NB4 (cell line): ENCODE results near the gene BCAS1.

DNA sequence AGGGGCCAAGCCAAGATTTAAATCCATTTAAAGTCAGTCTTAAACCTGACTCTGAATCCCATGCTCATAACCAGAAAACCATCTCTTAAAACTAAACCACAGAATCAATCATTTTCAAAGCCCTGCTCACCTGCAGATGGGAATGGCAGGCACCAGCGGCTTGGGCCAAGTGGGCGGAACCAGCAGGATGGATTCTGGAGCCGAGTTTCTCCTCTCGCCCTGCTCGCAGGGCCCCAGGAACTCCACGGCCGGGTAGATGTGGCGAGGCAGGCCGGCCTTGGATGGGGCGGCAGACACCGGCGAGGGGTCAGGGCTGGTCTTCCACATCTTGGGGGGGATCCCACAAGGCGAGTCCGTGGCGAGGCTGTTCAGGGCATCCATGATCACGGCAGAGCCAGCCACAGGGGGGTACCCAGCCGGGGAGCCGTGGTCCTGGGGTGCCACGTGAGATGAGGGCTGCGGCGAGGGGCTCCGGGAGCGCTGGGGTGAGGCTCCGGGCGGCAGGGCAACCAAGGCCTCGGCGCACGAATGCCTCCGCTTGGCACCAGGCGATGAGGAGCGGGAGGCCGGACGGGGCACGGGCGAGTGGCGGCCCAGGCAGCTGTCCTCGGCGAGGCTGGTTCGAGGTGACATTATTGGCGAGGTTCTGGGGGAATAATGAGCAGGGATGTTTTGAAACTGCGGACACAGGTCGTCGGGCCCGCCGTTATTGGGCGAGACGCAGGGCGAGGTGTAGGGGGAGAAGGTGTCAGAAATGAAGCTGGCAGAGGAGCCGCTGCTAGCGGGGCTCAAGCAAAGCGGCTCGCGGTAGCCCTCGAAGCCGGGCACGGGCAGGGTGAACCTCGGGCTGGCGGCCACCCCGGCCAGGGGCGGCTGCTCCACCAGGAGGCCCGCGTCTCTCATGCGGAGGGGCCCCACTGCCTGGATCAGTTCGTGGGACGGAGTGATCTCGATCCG lies 19.3 kb downstream of the NFATC2 start:
- RRBS: 97% methylated on average over 11 of the region's 67 CpGs

- RRBS: no CpG with 5 or more reads among the region's 24 CpGs
Measured at GRCh38 chr20:51525549-51526591, 16.6 kb downstream of the NFATC2 start.

GRCh38 chr20:52975889-52976127 lies 3.6 kb downstream of the TSHZ2 start:
- RRBS: no CpG with 5 or more reads among the region's 3 CpGs

DNA sequence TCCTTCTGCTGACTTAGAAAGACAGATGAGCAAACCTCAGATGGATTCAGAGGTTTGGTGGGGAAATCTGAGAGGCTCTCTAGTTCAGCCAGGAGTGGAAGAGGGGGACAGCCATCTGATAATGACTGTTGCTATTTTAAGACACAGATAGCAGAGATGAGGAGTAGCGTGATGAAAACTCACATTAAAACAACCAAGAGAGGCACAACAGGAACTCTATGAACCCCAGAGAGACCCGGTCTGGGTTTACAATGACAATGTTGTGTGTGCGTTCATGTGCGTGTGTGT lies 28.7 kb downstream of the TSHZ2 start:
- RRBS: no CpG with 5 or more reads among the region's 4 CpGs

- RRBS: no CpG with 5 or more reads among the region's 7 CpGs
Measured at GRCh38 chr20:53034446-53035429, 62.6 kb downstream of the TSHZ2 start.

DNA sequence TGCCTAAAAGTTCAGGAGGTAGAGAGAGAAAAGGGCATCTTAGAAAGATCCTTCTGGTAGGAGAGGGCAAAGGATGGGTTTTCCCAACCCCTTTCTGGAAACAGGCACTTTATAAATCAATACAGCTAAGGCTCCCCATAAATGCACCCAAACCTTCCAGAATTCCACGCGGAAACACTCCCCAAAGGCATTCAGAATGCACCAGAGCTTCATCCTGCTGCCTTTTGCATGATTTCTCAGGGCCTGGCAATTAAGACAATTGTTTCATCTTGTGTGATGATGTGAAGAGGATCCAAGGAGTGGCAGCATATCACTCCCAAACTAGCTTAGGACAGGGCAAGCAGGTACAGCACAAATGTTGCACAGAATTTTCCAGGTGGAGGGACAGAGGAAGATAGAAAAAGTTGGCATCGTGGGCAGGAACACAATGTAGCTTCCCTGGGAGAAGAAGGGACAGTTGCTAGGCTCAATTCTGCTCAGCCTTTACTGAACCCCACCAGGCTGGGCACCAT lies 275.4 kb downstream of the ZNF217 start:
- RRBS: no CpG with 5 or more reads among the region's 3 CpGs

GRCh38 chr20:53371906-53372615 lies 221.6 kb downstream of the ZNF217 start:
- RRBS: no CpG with 5 or more reads among the region's 12 CpGs

DNA sequence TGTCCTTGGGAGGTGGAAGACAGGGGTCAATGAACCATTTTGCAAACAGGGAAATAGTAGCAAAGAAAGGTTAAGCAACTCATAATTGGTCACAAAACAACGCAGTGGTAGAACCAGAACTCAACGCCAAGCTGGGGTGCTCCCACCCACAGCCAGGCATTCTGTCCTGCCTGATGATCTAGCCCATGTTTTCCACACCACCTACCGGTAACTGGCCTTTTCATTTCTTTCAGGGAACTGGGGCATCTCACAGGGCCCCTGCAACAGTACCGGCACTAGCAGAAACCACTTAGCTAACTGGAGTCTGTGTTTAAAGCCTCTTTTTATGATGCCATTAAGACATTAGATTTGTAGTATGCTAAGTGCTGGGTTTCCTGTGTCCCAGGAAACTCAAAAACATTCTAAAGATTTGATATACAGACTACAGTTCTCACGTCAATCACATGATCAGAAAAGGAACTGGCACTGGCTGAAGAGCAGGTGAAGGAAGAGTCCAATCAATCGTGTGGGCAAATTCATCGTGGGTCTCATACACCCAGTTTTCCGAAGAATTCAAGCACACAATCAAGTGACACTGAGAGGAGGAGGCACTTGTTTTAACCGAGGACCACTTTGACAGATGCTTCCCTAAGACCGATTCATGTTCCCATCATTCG lies 13.7 kb downstream of the ZNF217 start:
- RRBS: 4% methylated on average over 2 of the region's 11 CpGs

- RRBS: no CpG with 5 or more reads among the region's 10 CpGs
Measured at GRCh38 chr20:53592012-53592529, 1.6 kb downstream of the ZNF217 start.

DNA sequence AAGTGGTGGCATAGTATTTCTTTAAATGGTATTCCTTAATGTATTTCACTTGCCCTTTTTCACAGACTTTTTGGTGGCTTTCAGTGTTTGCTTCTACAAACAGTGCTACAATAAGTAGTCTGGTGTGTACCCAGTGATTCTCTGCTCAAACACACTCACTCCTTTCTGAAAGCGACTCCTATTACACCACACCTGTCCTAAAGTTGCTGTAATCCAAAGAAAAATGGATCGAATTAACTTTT lies 145.9 kb upstream of the ZNF217 start:
- RRBS: no CpG with 5 or more reads among the region's 2 CpGs

- RRBS: no CpG with 5 or more reads among the region's 2 CpGs
Measured at GRCh38 chr20:53767549-53768119, 174.0 kb upstream of the ZNF217 start.

DNA sequence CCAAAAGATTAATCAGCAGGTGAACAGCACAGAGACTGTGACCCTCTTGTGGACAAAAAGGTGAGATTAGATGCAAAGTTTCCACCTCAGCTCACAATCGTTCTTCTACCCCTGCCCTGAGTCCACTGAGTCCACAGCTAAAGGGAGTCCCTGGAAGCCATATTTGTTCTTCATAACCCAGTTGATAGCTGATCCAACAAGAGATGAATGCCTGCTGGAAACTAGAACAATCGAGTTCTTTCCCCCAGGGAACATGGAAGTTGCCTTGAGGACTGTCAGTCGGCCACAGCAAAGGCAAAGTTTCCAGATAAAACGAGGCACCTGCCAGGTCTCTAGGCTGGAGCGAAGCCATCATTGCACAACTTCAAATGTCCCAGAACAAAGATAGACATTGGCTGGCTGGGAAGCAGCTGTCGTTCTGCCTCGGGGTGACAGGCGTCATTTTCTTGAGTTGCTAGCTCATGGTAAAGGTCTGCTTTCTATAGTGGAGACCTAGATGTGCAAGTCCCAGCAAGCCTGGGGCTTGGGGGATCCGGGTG lies 184.3 kb upstream of the ZNF217 start:
- RRBS: no CpG with 5 or more reads among the region's 9 CpGs

DNA sequence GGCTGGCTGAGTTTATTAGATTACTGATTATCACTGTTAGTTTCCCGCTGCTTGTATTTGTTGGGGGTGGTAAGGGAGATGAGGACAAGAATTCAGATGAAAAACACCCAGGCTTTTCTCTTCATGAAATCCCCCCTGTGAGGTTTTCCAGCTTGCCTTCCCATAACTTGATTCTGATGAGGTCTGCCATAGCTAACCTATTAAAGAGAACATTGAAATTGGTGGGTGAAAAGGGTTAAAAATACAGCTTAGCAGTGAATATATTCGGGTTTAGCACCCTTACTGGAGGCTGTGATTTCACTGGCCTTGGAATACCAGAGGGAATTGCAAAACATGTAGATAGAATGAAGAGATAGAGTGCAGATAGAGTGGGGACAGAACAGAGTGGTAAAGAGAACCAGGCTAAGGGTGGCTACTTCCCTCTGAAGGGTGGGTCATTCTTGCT lies 203.8 kb downstream of the BCAS1 start:
- RRBS: no CpG with 5 or more reads among the region's 2 CpGs

- RRBS: no CpG with 5 or more reads among the region's 27 CpGs
Measured at GRCh38 chr20:53915302-53916510, 154.7 kb downstream of the BCAS1 start.

DNA sequence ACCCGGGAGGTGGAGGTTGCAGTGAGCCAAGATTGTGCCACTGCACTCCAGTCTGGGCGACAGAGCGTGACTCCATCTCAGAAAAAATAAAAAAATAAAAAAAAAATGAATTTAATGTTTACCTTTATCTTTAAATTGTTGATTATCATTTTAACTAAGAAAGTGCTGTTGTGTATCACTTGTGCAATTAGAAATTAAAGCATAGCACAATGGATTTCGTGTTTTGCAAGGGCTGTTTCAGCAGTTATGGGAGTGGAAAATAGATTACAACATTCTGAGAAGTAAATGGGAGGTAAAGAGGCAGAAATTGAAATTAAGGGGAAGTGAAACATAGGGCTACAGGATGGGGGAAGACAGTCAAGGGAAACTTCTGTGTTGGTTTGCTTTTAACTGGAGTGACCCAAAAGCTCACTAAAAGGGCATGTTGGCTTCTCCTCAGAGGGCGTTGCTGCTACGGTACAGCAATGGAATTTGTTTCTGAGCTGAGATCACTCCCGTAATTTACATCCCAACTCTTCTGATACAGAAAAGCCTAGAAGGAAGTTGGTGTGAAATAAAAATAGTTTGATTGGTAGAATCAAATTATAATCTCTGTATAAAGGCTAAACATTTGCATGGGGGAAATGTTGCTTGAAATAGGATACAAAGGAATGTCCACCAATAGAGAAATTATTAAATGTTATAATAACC lies 147.5 kb downstream of the BCAS1 start:
- RRBS: no CpG with 5 or more reads among the region's 7 CpGs

- RRBS: no CpG with 5 or more reads among the region's 5 CpGs
Measured at GRCh38 chr20:53939342-53939868, 131.0 kb downstream of the BCAS1 start.

DNA sequence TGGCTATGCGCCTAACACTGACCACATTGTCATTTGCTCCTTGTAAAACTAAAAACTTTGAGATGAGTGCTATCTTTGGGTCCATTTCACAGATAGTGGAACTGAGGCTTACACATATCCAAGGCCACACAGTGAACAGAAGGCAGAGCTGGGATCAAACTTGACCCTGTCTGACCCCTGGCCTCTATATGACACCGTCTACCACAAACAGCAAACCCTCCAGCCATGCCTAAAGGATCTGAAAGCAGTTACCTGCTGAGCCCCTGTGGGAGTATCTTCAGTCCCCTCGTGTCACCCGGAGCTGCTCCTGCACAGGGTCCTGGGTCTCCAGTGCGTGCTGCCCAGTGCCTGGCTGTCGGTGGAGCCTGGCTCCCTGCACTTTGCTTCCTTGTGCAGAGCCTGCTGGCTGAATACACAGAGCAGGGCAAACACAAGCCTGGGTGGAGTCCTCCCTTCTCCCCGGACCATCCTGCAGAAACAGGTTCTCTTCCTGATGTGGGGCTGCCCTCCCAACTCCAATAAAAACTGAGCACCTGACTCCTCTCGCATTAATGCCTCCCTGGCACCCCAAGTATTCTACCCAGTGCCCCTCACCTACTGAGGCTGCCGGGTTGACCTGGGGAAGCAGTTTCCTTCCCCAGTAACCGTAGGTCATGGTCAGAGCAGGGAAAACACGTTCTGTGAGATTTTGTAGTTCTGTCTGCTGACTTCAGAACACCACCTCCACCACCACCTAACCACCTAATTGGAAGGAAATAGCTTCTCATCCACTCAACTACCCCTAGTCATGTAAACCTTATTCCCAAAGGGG lies at the start of gene BCAS1:
Gene BCAS1, minus strand, starts transcription at position 414 of the 811 bp plus-strand sequence.
- RRBS: no CpG with 5 or more reads among the region's 11 CpGs

DNA sequence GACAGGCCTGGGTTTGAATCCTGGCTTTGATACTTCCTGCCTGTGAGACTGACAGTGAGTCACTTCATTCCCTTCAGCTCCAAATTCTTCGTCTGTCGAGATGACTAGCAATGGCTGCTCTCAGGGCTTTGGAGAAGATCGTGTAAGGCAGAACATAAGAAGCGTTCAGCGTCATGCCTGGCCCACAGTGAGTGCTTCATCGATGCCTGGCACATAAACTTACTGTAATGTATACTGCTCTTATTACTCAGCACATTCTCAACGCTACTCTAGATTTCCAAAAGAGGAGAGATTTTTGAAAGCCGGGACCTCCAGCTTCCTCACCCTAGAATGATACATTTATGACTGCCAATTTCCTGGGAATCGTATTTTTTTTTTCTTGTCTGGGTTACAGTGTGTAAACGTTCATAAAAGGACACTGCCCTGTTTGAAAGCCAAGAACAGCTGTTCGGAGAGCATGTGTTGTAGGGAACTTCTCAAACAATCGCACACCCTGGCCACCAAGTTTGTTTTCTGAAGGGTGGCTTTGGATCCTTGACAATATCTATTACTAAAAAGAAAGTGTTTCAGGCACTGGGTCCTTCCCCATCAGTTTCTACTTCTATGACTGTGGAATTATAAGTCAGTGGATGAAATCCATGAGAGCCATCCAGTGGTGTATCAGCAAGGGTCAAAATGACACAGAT lies 16.3 kb upstream of the BCAS1 start:
- RRBS: no CpG with 5 or more reads among the region's 12 CpGs

- RRBS: no CpG with 5 or more reads among the region's 10 CpGs
Measured at GRCh38 chr20:54195510-54196215, 12.2 kb upstream of the PFDN4 start.

DNA sequence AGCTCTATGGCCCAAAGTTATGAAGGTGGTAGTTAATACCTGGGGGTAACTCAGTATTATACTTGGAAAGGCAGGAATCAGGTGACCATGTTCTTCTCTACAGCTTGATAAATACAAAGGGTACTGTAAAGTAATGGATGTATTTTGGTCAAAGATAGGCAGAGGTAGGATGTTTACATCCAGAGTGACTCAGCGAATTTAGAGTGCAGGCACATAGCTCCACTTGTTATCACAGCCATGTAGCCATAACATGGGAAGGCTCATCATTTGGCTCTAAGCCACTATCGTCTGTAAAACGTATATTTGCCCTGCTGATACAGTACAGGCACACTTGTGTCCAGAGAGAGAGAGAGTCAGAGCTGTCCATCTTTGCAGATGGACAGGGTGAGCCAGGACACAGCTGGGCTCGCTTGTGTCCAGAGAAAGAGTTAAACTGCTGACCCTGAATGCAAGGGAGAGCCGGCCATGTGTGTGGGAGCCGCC lies 618.9 kb downstream of the DOK5 start:
- RRBS: no CpG with 5 or more reads among the region's 6 CpGs